Myometrial cell (primary cell): Measurements from ENCODE around the genes GINS2 and FOXL1.

DNA sequence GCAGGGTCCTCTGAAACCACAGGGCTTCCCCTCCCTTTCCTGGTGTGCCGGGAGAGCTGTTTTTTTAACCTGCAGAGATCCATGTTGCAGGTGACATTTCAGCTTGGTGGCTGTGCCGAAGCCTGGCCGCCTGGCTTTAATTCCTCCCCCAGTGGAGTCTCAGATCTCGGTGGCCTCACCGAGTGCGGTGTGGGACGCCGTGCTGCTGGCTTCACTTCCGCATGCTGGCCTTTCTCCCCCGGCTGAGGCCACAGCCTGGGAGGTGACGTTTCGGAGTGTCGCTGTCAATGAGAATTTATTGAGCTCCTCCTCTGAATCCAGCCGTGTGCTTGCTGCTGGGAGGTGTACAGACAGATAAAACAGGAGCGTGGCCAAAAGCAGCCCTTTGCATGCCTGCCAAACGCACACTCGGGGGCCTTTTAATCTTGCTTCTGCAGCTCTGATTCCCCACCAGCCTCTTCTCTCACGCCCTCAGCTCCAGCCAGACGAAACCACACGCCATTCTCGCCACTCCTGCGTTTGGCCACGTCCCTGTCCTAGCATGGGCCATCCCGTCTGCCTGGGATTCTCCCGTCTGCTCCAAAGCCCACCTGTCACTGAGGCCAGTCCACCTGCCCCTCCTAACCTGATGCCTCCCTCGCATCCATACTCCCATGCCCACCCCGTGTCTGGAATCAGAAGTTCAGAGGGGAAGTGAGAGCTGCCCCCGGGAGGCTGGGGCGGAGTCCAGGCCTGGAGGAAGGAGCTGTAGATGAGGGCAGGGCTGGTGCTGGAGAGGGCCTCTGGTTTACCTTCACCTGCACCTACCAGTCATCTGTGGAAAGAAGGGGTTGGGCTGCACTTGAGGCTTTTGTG lies 3.7 kb downstream of the GSE1 start:
- RAMPAGE, long total RNA = no peak

- RAMPAGE, long total RNA = no peak
Measured at GRCh38 chr16:85619804-85620793, 7.0 kb downstream of the GSE1 start.

- RAMPAGE, long total RNA = no peak
Measured at GRCh38 chr16:85641423-85642484, 28.6 kb downstream of the GSE1 start.

DNA sequence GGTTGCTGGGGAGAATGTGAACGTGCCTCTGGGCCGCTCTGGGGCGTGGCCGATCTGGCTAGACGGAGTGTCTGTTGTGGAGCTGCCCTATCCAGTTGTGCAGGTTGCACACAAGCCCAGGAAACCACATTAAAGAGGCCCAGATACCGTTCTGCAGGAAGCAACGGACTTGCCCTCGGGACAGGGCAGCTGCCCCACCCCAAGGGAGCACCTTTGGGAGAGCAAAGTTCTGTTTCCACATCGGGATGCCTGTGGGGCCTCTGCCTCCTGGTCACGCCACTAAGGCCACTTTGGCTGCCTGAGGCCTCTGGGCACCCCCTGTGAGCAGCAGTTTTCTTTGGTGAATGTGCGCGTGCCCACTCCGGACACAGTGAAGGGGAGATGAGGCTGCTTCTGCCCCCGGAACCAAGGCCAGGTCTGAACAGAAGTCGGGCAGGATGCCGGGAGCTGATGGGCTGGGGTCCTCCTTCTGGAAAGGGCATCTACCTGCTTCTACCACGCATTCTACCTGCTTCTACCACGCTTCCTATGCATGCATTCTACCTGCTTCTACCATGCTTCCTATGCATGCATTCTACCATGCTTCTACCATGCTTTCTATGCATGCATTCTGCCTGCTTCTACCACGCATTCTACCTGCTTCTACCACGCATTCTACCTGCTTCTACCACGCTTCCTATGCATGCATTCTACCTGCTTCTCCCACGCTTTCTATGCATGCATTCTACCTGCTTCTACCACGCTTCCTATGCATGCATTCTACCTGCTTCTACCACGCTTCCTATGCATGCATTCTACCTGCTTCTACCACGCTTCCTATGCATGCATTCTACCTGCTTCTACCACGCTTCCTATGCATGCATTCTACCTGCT lies 32.4 kb downstream of the GSE1 start:
- RAMPAGE, long total RNA = no peak

GRCh38 chr16:85688578-85689388 lies at the start of gene GINS2:
Gene GINS2, minus strand, starts transcription at chr16:85688954.
- RAMPAGE, long total RNA = start-site peak on the minus strand at chr16:85688934-85688994, 449 and 545 reads in 2 replicates

GRCh38 chr16:85805723-85806458 lies 6.4 kb downstream of the COX4I1 start:
- RAMPAGE, long total RNA = no peak

DNA sequence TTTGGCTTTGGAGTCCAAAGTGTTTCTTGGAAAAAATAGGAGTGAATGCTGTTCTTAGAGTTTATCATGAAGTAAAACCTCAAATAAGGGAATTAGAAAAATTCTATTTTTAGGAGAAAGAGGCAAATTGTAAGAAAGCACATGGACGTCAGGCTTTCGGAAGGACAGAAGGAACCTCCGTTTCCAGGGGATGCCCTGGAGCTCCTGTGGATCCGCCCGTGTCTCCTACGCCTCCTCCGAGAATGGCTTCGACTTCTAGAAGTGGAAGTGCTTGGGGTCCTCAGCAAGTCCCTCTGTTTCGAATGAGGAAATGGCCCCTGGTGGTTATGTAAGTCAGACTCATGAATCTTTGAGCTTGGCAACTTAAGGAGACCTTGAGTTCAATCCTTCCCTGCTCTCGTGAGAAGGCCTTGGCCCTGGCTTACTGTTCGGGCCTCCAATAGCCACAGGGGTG lies 38.8 kb downstream of the COX4I1 start:
- RAMPAGE, long total RNA = no peak

DNA sequence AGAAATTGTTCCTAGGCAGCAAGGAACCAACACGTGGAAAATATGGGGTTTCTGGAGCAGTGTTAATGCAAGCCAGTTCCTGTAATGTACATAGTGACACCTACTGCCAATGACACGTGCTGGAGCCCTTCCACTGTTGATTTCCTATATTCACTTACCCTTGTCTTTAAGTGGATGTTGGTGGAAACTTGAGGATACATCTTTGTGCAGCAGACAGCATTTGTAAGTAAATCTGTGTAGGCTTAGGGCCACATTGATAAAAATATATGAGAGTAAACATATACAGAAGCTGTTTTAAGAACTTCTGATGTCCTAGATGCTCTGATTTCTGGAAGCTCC lies 1.5 kb upstream of the IRF8 start:
- RAMPAGE, long total RNA = no peak

- RAMPAGE, long total RNA = no peak
Measured at GRCh38 chr16:85922874-85923317, 23.9 kb downstream of the IRF8 start.

DNA sequence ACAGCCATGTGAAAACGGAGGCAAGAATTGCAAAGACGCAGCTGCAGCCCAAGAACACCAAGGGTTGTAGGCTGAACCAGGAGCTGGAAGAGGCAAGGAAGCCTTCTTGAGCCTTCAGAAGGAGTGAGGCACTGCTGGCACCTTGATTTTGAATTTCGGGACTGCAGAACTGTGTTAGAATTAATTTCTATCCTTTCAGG lies 243.3 kb downstream of the IRF8 start:
- RAMPAGE, long total RNA = no peak

GRCh38 chr16:86294351-86294994 lies 215.9 kb upstream of the FOXF1 start:
- RAMPAGE, long total RNA = no peak

GRCh38 chr16:86383794-86384349 lies 126.5 kb upstream of the FOXF1 start:
- RAMPAGE, long total RNA = no peak

DNA sequence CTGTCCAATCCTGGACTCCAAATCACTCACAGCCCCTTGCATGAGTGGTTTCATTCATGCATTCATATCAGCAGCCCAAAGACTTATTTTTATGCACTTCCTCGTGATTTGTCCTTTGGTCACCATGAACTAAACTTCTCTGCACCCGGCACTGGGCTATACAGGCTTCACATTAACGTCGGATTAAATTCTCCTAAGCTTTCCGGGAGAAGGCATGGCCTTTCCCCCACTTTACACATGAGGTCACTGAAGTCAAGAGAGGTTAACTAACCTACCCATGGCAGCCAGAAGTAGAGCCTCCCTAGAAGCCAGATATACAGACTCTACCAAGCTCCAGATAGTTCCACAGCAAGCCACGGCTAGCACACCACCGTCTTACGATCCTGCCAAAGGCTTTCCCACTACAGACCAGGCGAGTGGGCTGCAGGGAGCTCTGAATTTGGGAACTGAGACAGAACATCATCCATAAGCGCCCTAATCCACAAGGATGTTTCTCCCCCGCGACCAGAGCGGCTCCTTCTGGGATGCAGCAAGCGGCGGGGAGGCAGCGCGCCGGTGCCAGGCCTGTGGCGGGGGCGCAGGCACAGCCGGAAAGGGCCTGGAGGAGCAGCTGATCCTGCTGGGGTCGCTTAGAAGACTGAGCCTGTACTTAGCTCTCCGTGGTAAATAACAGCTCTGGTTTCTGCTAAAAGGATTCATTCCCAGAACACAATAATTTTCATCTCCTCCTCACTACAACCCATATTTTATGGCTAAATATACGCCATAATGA lies 16.4 kb upstream of the FOXF1 start:
- RAMPAGE, long total RNA = no peak

DNA sequence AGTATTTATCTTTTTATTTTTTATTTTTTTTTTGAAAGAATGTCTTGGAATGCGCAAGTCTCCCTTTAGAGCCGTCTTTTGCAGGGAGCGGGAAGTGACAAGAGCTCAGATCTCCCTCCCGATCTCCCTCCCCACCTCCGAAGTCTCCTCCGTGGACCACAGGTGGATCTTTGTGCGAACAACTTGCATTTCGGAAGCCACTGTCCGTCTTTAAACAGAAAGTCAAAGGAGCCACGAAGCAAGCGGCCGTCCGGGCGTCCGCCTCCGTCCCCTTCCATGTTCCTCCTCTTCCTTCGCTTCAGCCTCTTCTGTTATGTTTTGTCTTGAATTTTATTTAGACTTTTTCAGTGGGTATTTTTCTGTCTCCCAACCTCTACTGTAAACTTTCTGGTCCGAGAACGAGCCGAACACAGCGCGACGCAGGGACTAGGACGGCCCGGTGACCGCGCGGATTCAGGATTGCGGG lies 3.2 kb downstream of the FOXF1 start:
- RAMPAGE, long total RNA = no peak

DNA sequence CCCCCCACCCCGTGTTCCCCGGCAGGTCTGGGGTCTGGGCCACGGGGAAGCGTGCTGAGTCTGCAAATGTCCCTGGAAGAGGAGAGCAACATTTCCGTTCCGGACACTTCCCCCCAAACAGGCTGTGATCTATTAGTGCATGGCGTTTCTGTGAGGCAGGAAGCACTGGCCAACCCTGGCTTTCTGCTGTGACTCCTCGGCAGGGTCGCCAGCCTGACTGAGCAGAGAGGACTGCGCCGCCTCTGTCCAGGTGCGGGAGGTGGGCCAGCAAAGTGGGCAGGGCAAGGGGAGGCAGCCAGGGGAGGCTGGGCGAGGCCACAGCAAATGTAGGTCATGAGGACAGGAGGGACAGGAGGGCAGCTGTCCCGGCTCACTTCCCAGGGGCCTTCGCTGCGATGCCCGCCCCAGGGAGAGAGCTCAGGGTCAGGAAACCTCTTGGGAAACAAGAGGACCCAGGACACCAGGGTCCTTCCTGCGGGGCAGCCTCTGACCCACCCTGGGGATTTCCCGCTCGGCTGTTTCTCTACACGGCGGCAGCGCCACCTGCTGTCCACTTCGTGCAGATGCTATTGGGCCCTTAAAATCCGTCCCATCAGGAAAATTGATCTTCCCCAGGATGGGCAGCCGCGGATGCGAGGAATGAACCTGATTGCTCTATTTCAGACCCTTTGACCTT lies 9.5 kb downstream of the FOXF1 start:
- RAMPAGE, long total RNA = no peak

GRCh38 chr16:86555399-86555886 lies 408 bp upstream of the MTHFSD start:
- RAMPAGE, long total RNA = no peak

DNA sequence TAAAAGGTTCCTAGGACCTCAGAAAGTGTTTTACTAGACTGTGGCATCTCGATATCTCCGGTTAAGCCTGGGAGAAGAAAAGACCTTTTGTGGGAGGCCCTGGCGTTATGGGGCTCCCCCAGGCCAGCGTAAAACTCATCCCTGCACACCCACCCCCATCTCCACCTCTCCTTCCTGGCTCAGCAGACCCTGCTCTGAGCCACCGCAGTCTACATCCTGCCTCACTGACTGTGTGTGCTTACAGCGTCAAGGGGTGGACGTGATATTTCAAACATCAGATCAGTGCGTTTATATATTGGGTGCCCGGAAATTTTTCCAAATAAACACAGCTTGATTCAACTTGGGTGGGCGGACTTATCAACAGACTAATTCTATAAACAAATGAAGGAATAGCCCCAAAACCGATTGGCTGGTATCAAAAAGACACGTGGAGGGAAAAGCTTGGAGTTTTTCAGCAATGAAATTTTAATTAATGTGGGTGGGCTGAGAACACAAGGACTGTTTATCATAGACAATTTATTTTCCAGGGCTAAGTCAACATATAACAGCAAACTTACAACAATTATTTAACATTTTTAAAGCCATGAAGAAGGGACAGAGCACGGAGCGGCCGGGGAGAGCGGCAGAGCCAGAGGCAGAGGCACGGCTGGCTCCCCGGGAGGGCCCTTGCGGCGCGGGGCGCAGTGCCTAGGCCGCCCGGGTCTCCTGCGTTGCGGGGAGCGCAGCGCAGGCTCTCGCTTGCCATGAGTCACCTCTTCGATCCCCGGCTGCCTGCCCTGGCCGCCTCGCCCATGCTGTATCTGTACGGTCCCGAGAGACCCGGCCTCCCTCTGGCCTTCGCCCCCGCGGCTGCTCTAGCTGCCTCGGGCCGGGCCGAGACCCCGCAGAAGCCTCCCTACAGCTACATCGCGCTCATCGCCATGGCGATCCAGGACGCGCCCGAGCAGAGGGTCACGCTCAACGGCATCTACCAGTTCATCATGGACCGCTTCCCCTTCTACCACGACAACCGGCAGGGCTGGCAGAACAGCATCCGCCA lies at the start of gene FOXL1:
Gene FOXL1 (plus strand): TSS at position 569 of the 1,039 bp plus-strand sequence.
- RAMPAGE, long total RNA = no peak

DNA sequence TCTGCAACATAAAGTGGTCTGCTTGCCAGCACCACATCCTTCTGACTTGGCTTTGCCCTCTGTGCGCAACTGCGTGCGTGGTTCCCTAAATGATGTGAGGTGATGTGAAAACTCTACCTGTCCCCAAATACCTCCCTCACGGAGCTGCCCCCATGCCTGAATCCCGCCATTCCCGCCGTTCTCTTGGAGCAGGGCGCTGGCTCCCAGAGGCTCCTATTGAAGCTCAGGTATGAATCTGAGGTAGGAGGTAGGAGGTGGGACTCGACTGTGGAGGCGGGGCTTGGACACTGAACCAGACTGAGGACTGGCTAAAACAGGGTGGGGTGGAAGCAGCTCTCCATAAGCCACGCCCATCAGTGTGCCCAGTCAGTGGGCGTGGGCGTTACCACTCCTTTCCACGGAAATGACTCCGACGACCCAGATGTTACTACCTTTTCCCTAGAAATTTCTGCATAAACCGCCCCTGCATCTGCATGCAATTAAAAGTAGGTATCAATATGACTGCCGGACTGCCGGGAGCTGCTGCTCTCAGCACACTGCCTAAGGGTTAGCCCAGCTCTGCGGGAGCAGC lies 40.9 kb downstream of the FOXL1 start:
- RAMPAGE, long total RNA = no peak

GRCh38 chr16:86751248-86751578 lies 172.9 kb downstream of the FOXL1 start:
- RAMPAGE, long total RNA = no peak

- RAMPAGE, long total RNA = no peak
Measured at GRCh38 chr16:87053002-87053763, 264.0 kb downstream of the C16orf95 start.